ENCODE measurements around the genes MANBA, TET2 and PPA2.

DNA sequence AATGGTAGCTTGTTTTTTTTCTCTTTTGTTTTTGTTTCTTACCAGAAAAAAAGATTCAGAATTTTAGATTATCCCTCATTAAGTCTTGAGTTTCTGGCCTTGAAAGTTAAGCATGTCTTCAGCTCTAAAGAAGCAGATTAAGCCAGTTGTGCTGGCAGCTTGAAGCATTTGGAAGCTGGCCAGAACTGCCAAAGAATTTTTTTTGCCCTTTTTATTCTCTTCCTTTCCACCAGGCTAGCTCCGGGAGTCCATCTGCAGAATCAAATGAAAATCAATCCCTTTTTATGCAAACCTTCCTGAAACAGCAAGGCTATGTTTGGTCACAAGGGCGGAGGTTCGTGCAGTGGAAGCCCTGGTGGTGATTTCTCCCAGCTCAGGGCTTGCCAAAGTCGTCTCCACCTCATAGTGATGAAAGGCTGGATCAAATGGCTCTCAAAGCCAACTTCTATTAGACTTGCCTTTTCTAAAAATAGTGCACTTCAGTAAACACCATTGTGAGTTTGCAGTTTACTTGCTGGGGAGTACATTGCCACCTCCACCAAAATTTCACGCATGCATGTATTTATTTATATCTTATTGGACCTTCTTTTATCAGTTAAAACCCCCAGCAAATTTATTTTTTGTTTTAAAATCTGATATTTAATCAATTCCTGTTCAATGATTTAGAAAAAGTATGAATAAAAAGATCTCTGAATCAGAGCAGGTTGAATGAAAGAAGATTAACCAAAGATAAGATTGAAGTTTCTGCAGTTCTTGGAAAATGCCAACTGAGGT is 21.7 kb upstream of the C4orf54 start:
- PRO-cap, result no peak

GRCh38 chr4:99817247-99817845 is 719 bp downstream of the DAPP1 start:
- PRO-cap, result no peak

DNA sequence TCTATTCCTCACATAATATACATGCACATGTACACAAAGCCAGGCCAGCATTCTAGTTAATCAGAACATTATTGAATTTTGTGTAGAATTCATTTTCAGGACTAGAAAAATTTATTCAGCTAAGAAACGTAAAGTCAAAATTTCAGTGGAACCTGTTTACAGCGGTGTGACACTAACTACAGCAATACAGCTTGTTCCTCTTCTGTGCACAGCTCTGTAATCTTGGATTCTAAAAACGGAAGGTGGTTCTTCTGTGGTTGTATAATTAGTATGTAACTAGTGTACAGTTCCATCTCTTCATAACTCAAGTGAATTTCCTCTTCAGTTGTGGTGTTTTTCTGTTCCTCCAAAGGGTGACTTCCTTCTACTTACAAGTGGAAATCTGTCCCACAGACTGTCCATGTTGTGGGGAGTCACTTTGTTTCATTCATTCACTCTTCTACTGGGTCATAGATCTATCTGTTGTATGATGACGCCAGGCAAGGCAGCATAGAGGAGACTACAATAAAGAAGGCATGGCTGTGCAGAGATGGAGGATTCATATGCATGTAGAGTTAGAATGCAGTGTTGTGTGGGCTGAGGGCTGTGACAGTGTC is 5.3 kb downstream of the DAPP1 start:
- PRO-cap, result no peak

DNA sequence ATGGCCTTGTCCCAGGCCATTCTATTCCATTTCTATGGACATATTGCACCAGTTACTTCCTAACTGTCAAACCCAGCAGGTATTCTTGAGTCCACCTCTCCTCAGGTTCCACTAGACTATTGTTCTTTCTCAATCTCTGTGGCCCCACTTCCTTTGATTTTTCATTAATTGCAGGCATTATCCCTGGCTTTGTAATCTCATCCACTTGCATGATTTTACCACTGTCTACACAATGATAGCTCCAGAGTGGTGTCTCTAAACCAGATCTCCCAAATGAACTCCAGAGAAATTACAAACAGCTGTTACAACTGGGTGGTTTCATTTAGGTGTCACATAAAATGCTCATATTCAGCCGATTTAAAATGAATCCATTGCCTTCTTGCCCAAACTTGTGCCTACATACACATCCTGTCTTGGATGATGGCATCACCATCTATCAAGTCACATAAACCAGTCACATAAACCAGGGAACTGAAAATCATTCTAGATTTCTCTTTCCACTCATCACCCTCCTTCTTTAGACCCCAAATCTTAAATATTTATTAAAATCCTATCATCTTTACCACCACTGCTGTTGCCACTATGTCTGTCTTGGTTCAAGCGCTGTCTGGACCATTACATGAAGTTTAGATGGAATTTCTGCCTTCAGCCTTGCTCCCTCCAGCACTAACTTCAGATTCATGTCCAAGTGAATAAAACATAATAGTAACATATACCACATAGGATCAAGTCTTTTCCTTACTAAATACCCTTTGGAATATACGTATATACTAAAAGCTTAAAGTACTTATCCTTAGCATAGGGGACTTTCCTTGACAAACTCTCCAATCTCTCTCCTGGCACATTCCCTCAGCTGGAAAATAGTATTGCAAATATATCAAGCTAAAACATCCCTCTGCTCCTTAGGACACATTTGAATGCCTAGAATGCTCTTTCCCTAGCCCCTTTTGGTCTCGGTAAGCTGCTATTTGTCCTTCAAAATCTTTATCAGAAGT is 203.5 kb downstream of the PPP3CA start:
- PRO-cap, result no peak

DNA sequence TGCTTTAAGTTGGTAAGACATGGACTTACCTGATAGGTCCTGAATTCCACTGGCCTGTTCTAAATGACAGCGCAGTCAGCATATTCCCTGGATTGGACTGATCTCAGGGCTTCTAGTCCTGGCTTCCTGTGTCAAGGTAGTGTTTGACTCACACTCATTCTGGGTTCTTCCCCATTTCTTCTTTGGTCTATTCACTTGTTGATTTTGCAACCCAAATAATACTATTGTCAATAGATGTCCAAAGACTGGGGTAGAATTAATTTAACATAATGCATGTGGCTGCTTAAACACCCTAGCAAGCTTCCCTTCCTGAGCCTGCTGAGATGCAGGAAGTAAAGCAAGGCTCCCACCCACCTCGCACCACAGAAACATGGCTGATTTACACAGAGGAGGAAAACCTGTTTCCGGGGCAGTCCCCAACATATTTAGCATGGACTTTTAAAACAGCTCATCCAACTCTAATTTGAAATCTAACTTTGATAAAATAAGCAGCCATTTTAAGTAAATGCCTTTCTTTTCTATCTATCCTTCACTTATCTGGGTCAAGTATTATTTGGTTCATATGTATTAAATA is 64.8 kb downstream of the PPP3CA start:
- PRO-cap, result no peak

DNA sequence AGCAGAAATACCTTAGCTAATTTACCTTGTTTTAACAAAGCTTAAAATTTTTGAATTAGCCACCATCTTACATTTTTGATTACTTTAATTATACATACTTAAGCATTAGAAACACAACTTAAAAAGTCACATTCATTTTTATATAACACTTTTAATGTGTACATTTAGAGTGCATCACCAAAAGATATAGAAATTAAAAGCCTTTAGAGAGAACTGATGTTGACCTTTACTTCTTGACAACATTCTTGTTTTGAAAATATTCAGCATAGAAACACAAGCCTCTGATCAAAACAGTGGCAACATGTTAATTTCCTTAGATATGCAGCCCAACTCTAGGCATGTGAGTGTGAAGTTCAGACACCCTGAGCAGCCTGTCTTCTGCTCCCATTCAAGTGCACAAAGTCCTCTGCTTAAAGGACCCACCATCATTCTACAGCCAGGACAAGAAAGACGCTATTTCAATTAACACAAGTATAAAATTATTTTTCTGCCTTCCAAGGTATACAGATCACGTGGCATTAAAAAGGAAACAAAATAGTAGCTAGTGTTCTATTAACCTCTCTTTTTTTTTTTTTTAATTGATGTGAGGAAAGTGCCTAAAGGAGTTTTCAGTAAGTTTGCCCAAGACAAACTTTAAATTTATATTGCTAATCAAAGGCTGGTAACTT is 60.0 kb downstream of the PPP3CA start:
- PRO-cap, result no peak

GRCh38 chr4:101337749-101337948 is 9.7 kb downstream of the PPP3CA start:
- PRO-cap, result no peak

GRCh38 chr4:101348728-101348871 is 1.3 kb upstream of the PPP3CA start:
- PRO-cap, result no peak

GRCh38 chr4:102500018-102500734 is 983 bp upstream of the NFKB1 start:
- PRO-cap, result no peak

GRCh38 chr4:102687185-102688192 is 73.3 kb downstream of the MANBA start:
- PRO-cap, result no peak

- PRO-cap, result unidirectional peak, minus-strand start at chr4:102760258; bidirectional peak, plus-strand start at chr4:102760495, minus-strand start at chr4:102760258; bidirectional peak, plus-strand start at chr4:102761046, minus-strand start at chr4:102760983
These were observed at the start of gene MANBA for GRCh38 chr4:102759947-102761120. Gene MANBA, minus strand, starts transcription at chr4:102760968.

DNA sequence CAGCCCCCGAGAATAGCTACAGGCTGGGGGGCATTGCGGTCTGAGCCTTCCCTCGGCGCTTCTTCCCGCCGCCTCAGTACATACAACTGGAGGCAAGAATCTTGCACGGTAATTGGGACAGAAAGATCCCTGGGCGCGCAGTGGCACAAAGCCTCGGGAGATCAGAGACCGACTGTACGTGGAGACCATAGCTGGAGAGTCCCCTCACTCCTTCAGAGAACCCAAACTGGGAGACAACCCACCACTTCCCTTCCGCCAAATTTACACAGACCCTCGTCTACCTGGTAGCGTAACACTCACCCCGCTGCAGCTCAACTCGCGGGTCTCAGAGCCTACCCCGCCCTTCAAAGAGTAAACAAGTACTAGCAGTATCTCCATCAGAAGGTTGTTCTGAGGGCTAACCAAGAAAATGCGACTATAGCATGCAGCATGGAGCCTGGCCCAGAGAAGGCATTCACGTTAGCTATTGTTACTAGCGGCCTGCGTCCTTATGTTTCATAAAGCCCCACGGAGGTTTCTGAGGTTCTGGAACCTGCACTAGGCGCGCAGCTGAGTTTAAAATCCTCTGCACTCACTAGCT is 443 bp upstream of the MANBA start:
- PRO-cap, result no peak

- PRO-cap, result no peak
These were observed 31.7 kb upstream of the MANBA start for GRCh38 chr4:102792175-102793132.

DNA sequence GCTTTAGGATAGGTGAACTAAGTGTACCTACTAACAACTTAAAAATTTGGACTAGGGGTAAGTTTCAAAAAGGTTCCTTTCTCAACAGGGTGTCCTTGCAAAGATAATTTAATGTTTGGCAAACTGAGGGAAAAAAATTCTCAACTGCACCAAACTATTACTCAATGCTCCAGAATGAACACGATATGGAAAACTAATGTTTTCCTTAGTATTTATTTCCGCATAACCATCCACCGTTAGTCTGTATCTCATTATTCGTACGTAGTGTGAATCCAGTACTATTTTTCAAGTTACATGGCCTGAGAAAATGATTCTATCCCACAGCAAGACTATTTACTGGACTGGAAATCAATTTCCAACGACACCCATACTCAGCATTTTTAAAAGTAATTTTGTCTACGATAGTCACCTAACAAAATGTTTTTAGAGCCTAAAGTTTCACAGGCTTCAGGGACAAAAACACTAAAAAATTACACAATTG is 9.8 kb downstream of the UBE2D3 start:
- PRO-cap, result no peak

GRCh38 chr4:103075353-103075742 is 1.2 kb downstream of the SLC9B2 start:
- PRO-cap, result no peak

GRCh38 chr4:104425006-104425522 is 69.6 kb downstream of the CXXC4 start:
- PRO-cap, result unidirectional peak, minus-strand start at chr4:104425286

GRCh38 chr4:105145732-105146590 is 715 bp upstream of the TET2 start:
- PRO-cap, result bidirectional peak, plus-strand start at chr4:105146468, minus-strand start at chr4:105146429

- PRO-cap, result bidirectional peak, plus-strand start at chr4:105146912, minus-strand start at chr4:105146761
These were observed at the start of gene TET2 for GRCh38 chr4:105146591-105147020. Gene TET2, plus strand, starts transcription at chr4:105146876.

DNA sequence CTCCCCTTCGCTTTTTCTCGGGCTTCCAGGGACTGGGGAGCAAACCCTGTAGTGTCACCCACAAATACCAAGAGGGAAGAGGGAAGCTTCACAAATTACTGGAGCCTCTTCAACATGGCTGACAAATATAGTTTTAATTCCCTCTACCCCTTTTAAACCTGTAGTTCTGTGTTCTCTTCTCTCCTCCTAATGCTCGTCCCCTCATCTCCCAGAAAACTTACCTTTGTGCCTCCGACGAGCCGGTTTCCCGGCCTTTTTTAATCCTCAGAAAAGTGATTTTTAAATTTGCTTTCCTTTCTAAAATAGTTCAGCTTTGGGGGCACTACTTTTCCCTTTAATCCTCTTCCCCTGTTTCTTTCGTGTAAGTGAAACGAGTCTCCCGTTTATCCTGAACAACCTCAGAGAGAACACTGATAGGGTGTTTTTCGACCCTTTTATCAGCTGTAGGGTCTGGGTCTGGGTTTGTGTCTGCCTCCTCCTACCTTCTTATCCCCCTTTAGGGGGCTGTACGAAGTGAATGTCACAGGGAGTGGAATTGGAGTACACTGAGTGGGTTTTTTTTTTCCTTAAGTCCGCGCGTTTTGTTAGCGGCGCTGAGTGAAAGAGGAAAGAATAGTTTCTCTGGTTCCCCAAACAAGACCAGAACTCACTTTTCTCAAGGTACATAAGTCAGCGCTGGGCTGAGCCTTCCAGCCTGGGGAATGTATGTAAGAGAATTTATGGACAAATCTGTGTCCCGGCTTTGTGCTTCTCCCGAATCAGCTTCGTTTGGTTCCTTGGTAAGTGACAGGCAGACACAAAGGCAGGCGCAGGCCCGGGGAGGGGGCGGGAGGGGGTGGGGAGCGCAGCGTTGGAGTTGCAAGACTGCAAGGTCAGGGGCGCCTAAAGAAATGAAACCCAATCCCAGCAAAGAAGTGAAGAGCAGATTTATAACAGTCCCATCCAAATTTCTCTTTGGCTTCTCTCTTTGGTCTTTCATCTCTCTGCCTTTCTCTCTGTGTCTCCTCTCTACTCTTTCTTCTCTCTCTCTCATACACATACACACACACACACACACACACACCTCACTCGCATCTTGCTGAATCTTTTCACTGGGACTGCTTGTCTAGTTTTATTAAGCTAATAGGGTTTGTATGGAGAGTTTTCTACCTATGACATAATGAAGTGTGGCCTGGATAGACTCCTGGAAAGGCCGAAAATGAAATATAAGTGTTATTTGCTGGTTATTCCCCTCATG is 763 bp downstream of the TET2 start:
- PRO-cap, result unidirectional peak, minus-strand start at position 770 of the sequence

GRCh38 chr4:105473834-105474447 is at the start of gene PPA2:
Gene PPA2, minus strand, starts transcription at chr4:105474062.
- PRO-cap, result unidirectional peak, minus-strand start at chr4:105473984; unidirectional peak, minus-strand start at chr4:105474059